Metastatic Liver Carcinoma in the Adrenal Gland (tissue), 2 donors: ENCODE results near the gene ACSF3.

- PRO-cap, 2 experiments = no peak in any of the 2 experiments
Measured at GRCh38 chr16:88780959-88781624, 3.9 kb downstream of the PIEZO1 start.

DNA sequence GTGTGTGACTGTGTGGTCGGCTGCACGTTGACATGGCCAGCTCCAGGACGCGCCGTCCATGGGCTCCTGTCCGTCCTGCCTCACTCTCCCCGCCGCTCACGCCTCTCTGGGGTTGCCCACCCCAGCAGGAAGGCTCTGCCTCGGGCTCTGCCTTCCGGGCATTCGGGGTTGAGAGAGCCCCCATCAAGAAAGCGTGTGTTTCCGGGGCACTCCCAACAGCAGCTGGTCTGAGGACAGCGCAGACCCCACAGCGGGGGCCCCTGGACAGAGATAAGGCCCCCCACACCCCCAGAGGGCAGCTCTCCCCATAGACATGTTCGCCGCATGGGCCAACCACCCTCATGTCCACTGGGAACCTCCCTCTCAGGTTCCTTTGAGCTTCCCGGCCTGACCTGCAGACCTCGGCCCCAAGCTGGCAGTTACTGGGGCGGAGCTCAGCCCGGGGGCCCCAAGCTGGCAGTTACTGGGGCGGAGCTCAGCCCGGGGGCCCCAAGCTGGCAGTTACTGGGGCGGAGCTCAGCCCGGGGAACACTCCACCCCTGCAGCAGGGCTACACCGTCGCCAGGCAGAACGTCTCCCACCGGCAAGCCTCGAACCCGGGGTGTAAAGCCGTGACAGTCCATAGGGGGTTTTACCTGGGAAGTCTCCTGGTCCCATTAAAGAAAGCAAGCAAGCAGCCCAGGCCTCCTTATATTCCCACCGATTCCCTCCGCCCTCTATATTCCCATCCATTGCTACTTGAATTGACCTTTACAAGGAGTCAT, 8.5 kb upstream of the PIEZO1 start:
- PRO-cap, 2 experiments = no peak in any of the 2 experiments

- PRO-cap, 2 experiments = no peak in any of the 2 experiments
Measured at GRCh38 chr16:88818176-88819040, 6.7 kb upstream of the APRT start.

- PRO-cap, 2 experiments = no peak in any of the 2 experiments
Measured at GRCh38 chr16:88972766-88973765, 3.9 kb downstream of the CBFA2T3 start.

DNA sequence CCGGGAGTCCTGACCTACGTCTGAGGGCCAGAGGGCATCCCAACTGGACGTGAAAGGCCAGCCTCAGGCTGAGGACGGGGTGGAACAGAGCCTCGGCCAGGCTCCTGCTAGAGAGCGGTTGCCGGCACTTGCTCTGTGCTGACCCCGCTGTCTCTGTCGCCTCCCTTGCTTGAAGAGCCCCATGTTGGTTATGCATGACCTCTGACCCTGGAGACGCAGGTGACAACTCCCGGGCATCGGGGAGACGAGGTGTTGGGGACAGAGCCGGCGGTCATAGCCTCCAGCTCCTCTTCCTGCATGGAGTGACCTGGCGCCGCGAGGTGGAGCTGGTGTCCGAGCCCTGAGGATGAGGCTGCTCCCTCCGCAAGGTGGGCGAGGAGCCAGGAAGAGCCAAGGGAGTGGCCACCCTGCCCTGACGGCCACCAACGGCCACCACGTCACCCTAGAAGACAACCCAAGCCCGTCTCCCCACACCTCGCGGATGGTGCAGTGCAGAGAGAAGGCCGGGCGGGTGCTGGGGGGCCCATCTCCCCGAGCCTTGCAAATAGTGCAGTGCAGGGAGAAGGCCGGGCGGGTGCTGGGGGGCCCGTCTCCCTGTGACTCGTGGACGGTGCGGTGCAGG, 40.3 kb upstream of the ACSF3 start:
- PRO-cap, 2 experiments = no peak in any of the 2 experiments

DNA sequence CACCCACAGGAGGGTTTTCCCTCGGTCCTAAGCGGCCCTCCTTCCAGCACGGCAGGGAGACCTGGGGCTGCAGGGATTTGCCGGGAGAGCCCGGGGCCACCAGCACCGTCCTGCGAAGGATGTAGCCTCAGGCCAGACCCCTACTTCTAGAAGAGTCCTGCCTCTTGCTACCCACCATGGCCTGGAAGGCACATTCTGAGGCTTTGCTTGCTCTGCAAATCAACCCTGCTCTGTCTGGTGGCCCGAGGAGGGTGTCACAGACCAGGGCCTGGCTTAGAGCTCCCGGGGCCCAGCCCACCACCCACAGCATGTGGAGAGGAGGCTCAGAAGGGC, 28.9 kb upstream of the ACSF3 start:
- PRO-cap, 2 experiments = peak in 2 of 2 experiments; most common plus-strand start position 72 of the sequence (in 2)

DNA sequence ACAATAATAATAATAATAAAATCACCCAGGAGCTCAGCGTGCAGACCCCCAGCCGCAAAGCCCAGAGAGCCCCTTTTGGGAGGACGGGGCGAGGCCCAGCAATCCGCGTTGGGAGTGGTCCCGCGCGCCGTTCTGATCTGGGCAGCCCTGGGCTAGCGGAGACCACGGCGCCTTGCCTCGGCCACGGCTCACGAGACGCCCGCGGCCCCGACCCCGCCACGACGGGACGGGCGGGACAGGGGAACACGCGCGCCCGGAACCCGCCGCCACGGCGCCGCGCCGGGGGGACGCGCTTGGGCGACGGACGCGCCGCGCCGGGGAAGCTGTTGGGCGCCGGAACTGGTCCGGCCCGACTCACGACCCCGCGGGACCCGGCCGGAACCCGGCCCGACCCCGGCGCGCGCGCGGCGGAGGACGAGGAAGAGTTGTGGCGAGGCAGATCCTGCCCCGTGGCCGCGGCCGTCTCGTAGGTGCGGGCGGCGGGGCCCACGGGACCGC, at the start of gene ACSF3:
Gene ACSF3, plus strand, starts transcription at position 326 of the 498 bp plus-strand sequence.
- PRO-cap, 2 experiments = no peak in any of the 2 experiments

GRCh38 chr16:89277630-89278260, 60.2 kb downstream of the ZNF778 start:
- PRO-cap, 2 experiments = no peak in any of the 2 experiments

- PRO-cap, 2 experiments = no peak in any of the 2 experiments
Measured at GRCh38 chr16:89280101-89280891, 62.8 kb downstream of the ZNF778 start.

DNA sequence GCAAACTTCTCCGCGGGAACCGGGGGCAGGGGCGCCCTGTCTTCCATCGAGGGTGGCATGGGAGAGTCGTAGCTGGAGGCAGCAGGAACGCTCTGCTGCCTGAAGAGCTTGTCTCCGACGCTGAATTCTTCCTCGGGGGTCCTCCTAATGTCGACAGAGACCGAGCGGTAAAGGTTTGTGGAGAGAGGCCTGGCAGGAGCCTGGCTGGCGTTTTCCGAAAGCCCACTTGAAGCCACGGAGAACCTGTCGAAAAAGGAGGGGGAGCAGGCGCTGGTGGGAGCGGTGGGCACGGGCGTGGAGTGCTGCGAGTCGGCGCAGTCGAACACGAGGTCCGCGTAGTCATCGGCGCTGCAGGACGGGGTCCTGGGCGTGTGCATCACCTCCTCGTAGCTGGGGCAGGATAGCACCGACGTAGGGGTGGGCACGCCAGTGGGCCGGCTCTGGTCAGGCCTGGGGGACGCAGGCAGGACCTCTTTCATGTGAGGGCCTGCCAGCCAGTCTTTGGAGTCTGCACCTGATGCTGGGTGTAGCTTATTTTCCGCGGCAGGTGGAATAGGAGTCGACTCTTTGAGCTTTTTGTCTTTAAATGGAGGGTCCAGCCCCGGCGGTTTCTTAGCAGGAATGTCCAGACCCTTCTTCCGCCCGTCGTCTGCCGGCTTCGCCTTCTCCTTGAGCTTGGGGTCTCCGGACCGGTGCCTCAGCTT, 63.7 kb downstream of the ZNF778 start:
- PRO-cap, 2 experiments = no peak in any of the 2 experiments

DNA sequence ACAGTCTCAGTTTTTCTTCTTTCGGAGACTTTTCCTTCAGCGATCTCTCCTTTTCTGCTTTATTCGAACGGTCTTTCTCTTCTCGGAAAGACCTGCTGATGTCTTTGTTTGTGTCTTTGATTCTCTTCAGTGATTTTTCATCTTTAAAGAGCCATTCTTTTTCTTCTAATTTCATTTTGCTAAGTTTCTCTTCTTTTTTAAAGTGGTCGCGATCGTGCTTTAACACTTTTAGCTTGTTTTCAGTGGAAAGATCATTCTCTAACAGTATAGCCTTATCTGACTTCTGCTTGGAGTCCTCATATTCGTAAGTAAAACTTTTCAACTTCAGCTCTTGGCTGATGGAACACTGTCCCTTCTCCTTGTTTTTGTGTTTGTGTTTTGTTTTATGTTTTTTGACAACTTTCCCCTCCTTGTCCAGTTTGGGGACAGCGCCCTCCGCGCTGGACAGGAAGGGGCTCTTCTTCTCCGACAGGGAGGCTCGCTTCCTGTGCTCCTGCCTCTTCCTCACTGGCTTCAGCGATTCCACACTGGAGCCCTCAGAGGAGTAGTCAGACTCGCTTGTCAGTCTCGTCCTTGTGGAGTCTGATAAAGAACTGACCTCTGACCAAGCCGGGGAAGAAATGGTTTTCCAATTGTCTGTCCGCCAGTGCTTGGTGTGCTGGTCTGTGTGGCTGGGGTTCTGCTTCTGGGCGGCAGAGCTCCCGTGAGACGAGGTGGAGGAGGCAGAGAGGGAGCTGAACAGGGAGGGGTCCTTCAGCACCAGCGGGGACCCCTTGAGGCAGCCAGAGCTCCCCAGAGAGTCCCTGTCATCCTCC, 67.0 kb downstream of the ZNF778 start:
- PRO-cap, 2 experiments = no peak in any of the 2 experiments

DNA sequence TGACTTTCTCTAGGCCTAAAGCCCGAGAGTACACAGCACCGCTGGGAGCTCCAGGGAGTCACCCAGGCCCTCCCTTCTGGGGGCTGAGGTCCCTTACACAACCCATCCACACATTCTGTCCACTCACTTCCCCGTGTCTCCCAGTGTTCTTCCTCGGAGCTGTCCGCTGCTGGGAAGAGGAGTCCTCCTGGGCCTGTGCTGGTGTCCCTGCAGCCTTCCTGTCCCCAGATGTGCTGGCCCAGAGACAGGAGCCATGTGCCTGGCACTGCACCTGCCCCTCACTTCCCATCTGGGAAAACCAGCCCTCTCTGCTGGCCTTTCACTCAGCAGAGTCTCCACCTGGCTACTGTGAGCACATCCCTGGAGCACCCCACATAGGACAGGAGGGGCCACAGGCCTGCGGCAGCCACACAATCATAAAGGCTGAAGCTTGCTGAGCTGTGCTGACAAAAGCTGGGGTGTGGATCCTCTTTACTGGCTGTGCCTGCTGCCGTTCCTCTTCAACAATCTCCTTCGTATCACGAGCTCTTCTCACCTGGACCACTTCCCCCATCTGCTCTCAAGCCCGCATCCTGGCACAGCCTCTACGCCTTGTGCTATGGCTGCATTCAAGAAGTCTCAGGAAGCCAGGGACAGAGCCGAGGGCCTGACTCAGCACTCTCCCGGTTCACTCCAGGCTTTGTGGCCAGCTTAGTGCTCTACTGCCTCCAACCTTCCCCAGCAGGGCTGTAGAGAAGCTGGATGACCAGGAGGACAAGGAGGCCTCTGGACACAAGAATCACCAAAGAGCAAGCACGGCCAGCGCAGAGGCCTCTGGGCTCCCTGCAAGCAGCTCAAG, 86.1 kb downstream of the ZNF778 start:
- PRO-cap, 2 experiments = no peak in any of the 2 experiments

- PRO-cap, 2 experiments = no peak in any of the 2 experiments
Measured at GRCh38 chr16:89314376-89314865, 96.9 kb downstream of the ZNF778 start.

DNA sequence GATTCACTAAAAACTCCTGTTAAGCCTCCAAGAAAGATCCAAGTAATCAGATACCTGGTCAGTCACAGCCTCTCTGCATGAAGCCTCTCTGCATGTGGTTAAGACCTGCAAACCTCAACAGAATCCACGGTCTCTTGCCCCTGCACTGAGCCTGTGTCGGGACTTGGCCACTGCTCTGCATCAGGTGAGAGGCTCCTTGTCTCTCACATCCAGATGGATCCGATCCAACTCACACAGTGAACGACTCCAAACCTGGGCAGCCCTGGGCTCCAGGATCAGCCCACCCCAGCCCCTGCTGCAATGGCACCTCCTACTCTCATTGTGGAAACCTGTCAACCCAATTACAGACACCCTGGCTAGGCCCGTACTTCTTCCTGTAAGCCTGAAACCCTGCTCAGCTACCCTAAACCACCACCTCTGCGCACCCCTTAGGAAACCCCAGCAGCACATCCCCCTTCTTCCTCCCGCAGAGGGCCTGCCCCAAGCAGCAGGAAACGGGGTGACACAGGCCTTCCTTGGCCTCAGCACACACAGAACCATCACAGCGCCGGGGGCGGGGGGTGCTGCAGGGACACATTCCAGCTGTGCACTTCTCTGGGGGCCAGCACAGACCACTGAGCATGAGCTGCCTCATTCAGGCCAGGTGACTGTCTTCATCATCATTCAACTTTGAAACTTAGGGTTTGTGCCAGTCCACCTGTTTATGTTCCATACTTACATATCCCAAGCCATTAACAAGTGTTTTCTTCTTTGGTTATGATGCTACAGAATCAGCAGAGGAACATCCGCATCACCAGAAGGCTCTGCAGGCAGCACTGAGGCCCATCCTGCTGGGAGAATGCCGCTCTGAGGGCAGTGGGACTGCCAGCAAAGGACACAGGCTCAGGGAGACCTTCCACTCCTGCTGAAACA, 129.3 kb downstream of the ANKRD11 start:
- PRO-cap, 2 experiments = no peak in any of the 2 experiments

DNA sequence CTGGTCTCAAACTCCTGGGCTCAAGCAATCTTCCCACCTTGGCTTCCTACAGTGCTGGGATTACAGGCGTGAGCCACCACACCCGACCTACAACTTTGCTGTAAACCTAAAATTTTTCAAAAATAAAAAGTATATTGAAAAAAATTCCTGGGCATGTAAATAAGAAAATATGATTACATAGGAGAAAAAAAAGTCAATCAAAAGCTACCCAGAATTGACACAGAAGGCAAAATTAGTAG, 101.2 kb downstream of the ANKRD11 start:
- PRO-cap, 2 experiments = no peak in any of the 2 experiments

DNA sequence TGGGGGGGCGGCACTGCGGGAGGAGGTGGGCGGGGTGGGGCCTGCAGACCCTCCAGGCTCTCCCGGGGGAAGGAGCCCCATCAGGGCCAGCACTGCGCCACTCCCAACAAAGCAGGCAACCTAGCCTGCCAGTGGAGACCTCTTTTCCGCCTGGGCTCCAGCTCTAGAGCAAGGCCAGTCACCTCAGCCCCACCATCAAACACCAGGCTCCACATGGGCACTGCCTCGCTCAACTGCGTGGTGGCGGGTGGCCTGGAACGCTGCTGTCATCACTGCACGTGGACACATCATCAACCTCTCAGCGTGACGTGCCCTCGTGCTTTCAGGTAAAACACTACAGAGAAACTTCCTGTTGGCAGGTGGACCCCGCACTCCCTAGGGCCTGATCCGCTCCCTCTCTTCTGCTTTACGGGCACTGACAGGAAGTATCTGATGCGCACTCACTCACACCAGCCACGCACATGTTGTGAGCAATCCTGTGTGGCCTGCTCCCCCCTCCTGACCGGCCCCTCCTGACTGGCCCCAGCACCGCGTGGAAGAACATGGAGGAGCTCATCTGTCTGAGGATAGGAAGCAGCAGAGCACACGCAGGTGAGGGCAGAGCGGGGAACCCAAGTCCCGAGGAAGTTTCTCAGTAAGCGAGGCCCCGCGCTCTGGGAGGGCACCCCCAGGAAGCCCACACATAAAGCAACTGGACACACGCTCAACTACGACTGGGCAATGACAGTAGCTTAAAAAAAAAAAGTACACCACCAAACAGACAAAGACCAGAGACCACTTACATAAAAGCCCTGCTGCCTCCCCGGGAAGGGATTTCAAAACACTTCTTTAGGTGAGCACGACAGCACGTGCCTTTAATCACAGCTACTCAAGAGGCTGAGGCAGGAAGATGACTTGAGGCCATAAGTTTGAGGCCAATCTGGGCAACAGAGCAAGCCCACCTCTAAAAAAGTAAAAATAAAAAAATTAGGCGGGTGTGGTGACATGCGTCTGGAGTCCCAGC, 87.2 kb downstream of the ANKRD11 start:
- PRO-cap, 2 experiments = no peak in any of the 2 experiments

DNA sequence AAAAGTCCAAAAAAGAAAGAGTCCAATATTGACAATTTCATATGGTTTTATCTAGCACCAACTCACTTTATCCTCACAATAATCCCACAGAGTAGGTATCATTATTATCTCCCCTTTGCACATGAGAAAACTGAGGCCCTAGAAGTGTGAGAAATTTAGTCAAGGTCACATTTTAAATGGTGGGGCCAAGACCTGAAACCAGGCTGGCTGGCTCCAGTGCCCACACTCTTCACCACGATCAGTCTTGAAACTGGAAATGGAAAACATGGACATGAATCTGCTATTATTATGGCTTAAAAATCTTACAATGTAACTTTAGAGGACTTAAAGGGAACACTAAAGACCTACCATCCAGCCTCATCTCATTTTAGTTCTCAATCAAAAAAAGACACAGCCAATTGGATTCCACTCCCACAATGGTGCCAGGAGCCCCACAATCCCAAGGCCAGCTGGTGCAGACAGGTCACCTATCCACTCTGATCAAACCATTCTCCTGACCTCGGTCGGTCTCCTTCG, 65.2 kb downstream of the ANKRD11 start:
- PRO-cap, 2 experiments = no peak in any of the 2 experiments

DNA sequence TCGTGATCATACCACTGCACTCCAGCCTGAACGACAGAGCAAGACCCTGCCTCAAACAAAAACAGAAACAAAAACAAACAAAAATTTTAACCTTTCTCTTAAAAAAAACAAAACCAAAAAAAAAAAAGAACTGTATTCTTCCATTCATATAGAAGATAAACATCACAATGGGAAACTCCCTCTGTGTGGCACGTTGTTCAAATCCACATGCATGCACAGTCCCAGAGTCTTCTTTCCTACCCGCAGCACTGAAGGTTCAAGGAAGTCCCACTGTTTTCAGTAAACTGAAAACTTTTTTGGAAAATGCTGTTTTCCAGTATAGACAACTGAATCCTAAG, 51.5 kb downstream of the ANKRD11 start:
- PRO-cap, 2 experiments = no peak in any of the 2 experiments

DNA sequence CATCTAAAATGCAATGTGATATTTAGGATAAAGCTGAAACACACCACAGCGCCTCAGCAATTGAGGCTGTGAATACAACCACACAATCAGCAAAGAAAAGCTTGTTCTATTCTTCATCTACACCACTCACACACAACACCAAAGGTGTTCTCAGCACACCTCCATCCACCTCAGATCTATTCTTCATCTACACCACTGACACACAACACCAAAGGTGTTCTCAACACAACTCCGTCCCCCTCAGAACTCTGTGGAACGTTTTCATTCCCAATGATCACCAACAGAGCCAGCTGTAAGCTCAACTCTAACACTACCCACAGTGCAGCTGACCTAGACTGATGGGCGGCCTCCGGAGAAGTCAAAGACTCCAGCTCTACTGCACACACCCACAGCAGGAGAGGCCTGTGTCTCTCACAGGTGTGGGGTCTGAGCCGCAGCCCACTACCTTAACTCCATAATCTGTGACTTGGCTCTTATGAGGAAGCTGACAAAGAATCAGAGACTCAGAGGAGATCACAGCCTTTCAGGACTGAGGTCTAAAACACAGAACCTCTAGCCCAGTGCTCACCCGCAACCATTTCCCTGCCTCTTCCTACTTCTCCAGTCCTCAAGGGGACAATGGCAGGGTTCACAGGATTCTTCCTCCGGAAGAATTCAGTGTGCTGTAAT, 50.7 kb downstream of the ANKRD11 start:
- PRO-cap, 2 experiments = no peak in any of the 2 experiments

- PRO-cap, 2 experiments = no peak in any of the 2 experiments
Measured at GRCh38 chr16:89442274-89443640, 47.6 kb downstream of the ANKRD11 start.